OVCAR3 (cell line): ENCODE measurements around a stretch of chr15.

- RRBS: no CpG with 5 or more reads among the region's 11 CpGs
Measured at GRCh38 chr15:95930717-95931495, 399.6 kb upstream of the NR2F2 start.

DNA sequence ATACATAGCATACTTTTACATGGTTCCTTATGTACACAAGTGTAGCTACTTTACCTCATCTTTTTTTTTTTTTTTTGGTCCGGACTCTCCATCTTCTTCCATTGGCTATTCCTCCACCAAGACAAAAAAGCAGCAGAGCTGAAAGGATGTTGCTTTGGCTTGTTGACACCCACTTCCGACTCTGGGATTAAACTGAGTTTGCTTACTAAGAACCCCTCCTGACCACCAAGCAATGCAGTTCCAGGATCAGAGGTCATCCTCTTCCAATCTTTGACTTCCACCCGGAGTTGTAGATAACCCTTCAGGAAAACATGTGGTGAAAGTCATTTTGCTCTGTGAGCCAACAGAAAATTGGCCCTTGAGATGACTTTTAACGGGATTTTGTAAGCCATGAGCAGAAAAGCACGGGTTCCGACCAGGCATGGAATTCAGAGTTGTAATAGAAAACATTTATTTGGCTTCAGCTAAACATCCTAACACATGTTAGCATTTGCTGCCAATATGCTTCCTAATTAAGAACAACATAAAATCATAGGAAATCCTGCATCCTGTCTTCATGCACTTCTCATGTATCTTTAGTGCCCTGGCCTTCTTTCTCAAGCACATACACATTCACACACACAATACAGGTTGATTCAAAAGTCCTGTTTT is 171.6 kb upstream of the NR2F2 start:
- RRBS: no CpG with 5 or more reads among the region's 6 CpGs

DNA sequence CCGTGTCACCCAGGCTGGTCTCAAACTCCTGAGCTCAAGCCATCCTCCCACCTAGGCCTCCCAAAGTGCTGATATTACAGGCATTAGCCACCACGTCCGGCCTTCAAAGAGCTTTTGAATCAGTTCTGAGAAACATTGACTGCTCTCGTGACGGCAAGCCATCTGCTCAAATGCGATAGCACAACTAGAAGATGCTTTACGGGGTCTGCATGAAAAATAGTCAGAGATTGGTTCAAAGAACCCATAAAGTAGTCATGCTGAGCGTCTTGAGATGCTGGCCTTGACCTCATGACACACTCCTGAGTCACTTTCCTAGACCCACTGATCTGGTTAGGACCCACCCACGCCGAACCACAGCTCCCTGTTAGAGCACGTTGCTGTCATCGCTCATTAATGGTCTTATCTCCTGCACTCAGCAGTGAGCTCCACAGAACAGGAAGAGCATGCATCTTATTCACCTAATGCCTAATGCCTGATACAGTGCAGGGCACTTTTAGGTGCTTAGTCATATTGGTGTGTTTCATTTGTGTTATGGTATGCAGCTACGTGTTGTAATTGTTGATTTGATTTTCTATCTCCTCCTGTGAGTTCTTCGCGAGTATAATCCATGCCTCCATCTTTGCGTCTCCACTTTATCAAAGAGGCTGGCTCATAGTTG is 56.8 kb upstream of the NR2F2 start:
- RRBS: no CpG with 5 or more reads among the region's 16 CpGs

DNA sequence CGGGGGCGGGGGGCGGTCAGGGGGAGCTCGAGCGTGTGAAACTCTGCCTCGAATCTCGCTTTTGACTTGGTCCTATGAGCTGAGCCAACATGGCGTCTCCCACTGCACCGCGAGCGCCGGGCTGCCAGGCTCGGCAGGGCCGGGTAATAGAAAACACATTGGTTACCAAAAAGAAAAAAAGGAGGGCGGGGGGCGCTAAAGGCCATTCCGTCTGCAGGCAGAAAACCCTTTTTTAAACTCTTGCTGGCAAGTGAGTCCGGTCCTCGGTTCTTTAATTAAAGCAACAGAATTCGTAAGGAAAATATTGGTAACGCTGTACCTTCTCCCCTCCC is 10.6 kb downstream of the NR2F2 start:
- RRBS: 9% methylated on average over 1 of the region's 21 CpGs

DNA sequence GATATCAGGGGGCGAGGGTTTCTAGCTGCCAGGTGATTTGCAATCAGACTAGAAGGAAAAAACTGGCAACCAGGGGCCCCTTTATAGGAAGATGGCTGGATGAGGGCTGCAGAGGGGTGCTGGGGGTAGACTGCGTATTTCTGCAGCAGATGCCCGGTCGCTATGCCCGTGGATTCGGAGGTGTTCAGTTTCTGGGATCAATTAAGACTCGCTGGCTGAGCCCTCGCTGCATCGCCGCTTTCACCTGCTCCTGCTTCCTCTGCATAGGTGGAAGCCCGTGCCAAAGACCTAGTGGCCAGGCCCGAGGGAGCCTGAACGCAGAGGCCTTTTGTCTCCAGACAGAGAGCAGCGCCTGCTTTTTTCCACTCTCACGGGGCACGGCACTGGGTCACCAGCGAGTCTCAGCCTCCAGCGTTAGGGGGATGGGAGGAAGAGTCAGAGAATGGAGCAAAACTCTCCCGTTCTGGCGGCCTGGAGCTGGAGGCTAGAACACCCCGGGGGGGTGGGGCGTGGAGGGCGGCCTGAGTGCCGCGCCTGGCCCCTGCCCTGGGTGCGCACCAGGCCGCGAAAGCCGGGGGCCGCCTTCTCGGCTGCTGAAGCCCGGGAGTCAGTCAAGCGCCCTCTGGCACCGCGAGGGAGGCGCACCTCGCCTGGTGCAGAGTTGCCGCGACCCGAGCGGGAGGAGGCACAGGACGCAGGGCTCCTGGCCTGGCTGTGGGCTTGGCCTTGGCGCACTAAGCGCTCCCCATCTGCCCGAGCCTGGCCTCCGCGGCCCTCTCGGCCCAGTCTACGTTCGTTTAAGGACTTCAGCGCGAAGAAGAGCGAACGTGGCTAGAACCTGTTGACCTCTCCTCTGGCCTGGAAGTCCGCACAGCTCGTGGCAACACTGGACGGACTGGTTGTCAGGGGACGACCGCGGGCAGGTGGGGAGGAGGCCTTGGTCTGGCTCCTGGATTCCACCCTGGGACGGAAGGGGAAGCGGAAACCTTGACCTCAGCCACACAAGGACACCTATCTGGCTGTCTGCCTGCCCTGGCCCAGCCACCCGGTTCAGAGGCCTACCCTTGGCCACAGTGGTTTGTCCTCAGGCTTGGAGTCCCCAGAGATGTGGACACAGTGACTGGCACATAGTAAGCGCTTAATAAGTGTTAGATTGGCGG is 21.5 kb downstream of the NR2F2 start:
- RRBS: over 99% methylated on average over 9 of the region's 65 CpGs

DNA sequence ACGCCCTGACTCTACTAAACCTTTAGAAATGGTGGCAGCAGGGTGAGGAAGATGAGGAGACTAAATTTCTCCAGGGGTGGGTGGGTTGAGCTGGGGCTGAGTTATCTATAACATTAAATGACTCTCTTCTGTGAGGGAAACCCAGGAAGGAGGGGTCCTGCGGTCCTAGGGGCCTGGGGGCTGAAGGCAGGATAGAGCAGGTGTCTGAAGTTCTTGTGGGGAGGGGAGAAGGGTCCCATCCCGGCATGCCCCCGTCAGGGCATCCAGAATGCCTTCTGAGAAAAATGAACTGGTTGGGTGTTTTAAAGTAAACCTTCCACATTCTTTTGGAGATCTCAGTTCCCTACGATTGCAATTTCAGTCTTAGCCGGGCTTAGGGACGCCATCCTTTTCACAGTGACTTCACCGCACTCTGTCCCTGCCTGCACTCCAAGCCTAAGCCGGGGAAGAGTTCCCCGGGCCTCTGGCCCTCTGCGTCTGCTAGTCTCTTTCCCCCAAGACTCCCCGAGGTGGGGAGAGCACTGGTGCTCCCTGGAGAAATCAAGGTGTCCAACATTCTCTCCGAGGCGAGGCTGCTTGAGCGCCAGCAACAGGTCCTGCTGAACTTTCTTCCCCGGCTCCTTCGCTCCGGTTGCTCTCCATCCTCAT is 28.6 kb downstream of the NR2F2 start:
- RRBS: 93% methylated on average over 4 of the region's 18 CpGs

GRCh38 chr15:96947743-96948427 is 617.4 kb downstream of the NR2F2 start:
- RRBS: 12% methylated on average over 17 of the region's 42 CpGs

DNA sequence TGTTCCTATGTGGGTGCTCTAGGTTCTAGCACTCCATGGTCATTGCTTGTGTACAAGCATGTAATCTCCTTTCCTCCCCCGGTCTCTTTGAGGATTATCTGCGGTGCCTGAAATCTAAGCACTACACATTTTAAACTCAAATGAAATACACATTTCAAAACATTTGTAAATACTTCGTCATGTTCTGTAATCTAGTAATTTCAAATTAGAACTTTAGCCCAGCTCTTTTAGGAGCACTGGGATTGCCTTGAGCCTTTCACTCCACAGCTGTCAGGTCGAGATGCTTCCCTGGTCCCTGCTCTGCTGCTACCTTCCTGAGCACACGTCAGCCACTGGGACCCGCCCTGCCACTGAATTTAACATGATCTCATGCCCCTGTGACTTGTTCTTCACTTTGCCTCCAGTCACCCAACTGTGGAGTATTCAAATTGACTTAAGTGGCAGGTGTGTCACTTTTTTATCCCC is 3.2 kb downstream of the ARRDC4 start:
- RRBS: no CpG with 5 or more reads among the region's 6 CpGs

GRCh38 chr15:97970994-97971696 is 10.6 kb downstream of the ARRDC4 start:
- RRBS: no CpG with 5 or more reads among the region's 14 CpGs

GRCh38 chr15:98160087-98160412 is 199.5 kb downstream of the ARRDC4 start:
- RRBS: no CpG with 5 or more reads among the region's 7 CpGs

GRCh38 chr15:98420768-98421233 is 227.5 kb upstream of the IGF1R start:
- RRBS: no CpG with 5 or more reads among the region's 11 CpGs

GRCh38 chr15:98600227-98600763 is 48.0 kb upstream of the IGF1R start:
- RRBS: no CpG with 5 or more reads among the region's 12 CpGs

GRCh38 chr15:98647842-98647993 is 621 bp upstream of the IGF1R start:
- RRBS: 5% methylated on average over 8 of the region's 15 CpGs

DNA sequence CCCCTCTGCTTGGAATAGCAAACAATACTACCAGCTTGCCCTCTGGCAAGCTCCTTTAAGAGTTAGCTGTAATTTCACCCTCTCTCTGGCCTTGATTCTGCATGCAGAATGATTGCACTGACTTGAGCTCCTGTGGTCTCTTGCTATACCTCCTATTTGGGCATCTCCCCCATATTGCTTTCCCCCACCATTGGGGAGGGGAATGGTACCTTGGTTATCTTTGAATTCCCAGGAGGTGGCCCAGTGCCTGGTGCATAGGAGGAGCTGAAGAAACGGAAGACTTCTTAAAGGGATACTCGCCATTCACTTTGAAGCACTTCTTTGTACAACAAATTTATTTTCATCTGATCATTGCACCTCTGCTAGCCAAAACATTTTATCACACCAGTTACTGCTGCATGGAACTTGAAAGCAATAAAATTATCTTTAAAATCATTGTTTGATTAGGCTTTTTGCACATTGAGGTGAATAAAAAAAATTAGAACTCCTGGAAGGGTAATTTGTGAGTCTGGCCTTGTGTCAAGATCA is 12.0 kb downstream of the IGF1R start:
- RRBS: no CpG with 5 or more reads among the region's 2 CpGs

DNA sequence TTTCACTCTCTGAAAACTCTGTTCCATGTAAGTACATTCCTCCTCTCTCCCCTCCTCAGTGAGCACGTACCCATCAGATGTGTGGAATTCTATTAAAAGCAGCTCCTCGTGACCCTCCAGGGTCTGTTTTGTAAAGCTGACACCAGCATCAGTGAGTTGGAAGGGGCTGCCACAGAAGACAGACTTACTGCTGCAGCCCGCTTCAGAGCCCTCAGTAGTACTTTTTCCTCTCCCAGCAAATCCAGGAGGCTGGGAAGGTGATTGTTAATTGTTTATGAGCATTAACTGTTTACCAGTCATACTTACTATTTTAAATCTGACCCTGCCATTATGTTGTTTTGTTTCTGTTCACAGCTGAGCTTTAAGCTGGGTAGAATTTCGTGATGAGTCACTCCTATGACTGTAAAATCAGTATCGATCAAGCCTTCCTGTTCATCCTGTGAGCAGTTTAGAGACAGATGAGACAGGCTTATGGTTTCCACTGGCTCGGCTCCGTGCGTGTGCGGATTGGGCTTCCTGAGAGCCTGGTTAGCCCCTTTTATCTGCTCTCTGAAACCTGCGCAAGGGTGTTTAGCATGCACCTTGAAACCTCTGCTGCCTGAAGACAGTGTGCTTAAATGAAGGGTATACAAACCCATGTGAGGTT is 20.5 kb downstream of the IGF1R start:
- RRBS: no CpG with 5 or more reads among the region's 10 CpGs

DNA sequence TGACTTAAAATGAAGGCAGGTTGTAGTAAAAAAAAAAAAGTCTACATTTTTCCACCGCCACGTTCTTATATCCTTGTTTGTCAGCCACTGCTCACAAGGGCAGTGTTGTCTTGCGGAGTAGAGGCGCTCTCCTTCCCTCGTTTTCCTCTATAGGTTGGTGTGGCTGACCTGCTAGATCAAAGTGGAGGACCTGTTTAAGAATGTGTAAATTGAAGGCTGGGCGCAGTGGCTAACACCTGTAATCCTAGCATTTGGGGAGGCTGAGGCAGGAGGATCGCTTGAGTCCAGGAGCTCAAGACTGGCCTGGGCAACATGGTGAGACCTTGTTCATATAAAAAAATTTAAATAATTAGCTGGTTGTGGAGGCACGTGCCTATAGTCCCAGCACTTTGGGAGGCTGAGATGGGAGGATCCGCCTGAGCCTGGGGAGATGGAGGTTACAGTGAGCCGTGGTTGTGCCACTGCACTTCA is 65.8 kb downstream of the IGF1R start:
- RRBS: no CpG with 5 or more reads among the region's 10 CpGs

DNA sequence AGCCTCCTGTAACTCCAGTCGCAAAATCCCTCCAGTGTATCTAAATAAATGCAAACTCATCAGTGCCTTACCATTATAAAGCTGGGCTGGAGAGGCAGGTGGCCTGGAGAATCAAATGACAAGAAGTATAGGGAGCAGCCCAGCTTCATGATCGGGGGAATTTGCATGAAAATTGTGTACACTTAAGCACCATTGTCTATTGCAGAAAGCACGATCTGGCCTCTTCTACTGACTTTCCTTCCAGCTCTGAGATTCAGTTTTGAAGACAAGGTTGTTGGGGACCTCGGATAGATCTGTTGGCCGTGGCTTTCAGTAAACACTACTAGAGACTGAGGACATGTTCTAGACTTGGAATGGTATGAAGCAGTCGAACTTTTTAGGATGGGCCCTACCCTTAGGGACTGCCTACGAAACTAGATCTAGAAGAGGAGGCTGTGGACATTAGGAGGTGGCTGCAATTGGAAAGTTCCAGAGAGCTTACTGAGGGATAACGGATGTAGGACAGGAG is 71.8 kb downstream of the IGF1R start:
- RRBS: no CpG with 5 or more reads among the region's 8 CpGs

DNA sequence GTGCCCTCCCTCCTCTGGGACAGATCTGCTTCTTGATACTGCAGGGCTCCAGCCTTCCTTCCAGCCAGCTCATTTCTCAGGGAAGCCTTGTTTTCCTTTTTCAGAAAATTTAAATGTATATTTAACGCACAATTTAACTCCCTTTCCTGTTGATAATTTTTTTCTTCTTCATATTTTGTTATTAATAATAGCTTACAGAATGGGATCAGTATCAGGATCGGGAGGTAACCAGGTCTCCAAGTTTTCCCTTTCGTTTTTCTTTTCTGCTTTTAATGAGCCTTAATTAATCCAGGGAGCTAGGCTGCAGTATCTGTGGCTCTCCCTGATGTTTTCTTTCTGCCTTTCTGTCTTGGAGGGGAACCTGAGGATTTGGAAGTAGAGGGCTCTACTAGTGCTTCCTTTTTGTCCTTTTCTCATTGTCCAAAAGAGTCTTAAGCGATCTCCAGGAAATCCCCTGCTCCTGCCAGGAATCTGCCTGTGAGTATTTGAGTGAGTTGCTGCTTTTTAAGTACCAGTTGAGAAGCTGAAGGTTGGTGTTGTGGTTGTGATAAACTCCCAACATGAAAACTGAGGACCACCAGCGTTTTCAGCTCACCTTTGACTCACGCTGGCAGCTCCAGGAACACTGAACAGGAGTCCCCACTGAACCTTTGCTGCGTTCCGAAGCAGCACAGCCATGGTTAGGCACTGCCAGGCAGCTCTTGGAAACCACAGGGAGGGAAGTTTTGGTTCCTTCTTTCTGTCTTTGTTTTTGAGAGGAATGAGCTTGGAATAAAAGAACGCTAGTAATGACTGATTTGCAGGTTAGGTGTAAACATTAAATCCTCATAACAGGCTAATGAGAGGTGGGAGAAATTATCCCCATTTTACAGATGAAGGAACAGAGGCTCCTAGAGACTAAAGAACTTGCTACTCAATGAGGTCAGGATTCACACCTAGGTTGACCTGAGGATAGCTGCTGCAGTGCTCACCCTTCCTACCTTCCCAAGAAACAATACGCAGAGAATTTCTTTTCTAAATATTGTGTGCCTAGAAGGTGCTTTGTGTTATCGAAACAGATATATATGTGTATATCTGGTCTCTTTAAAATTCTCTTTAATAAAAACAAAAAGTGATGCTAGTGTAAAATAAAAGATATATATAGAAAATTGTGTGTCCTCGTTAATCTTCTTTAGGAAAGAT is 106.0 kb downstream of the IGF1R start:
- RRBS: no CpG with 5 or more reads among the region's 12 CpGs

DNA sequence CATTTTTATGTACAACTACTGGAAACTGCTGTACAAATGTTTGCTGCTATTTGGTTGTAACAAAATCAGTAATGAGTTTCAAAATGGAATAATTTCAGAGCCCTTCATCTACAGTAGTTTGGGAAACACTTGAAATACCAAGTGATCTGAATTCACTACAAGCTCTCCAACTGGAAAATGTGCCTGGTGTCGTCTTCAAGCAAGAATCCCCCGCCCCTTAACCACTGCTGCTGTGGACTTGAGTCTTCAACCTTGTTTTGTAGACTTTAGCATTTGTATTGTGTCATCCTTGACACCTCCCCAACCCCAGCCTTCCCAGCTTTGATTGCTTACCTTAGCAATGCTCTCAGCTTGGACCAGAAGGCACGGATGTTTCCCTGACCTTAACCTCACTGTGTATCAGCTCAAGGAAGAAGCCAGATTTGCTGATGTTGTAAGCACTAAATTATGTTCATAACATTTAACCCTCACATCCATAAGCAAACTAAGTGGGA is 146.3 kb downstream of the IGF1R start:
- RRBS: no CpG with 5 or more reads among the region's 3 CpGs